ENCODE measurements around a stretch of chr10.

GRCh38 chr10:124380865-124381635, 37.7 kb downstream of the OAT start:
- RAMPAGE, long total RNA, result no peak
- RRBS, result no CpG with 5 or more reads among the region's 20 CpGs

DNA sequence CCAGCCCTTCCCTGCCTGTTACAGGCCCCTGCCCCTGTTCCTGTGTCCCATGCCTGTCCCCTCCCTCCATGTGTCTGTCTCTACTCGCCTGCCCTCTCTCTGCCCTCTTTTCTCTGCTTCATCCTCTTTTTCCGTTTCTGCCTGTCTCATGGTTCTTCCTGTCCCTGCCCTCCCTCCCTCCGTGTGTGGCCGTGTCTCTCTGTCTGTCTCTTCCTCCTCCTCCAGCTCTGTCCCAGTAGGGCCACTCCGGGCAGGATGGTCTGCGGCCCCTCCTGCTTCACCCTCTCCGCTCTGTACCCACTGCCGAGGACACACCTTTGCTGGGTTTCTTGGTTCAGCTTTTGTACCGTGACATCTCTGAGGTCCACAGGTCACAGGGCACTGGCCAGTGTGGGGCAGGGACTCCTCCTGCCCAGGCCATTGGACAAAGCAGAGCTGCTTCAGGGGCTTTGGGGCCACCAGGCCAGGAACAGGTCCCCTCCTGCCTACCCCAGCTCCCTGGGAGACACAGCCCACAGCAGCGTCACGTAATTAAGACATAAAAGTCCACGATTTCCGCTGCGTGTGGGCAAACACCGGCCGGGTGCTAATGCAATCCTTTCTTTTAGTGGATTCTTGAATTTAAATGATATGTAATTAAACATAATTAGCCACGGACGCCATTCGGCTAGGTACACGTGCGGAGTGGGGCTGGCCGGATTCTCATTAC, 137.2 kb downstream of the FAM53B start:
- RAMPAGE, long total RNA, result no peak
- RRBS, result no CpG with 5 or more reads among the region's 22 CpGs

DNA sequence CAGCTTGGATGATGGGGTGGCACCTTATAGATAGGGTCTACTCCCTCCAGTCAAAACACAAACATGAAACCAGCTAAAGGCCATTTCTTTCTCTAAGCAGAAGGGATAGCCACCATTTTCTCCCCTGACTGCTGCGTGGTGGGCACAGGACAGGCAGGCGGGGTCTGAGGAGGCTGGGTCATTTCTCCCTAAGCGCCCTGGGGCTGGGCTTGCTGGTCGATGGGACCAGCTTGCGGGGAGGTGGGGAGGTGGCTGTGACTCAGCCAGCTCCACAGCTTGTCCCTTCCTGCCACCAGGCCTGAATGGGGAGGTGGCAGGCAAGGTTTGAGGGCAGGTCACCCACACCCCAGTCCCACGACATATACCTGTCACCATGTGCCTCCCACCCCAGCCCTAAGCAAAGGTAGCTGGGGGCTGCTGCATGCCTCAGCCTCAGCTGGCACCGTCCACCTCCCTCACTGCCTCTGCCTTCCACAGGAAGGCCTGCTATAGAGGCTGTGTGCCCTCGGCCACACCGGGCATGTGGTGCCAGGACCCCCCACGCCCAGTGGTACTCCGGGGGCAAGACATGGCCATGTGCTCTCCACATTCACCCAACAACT, 123.4 kb downstream of the FAM53B start:
- RAMPAGE, long total RNA, result no peak
- RRBS, result 100% methylated on average over 2 of the region's 11 CpGs

DNA sequence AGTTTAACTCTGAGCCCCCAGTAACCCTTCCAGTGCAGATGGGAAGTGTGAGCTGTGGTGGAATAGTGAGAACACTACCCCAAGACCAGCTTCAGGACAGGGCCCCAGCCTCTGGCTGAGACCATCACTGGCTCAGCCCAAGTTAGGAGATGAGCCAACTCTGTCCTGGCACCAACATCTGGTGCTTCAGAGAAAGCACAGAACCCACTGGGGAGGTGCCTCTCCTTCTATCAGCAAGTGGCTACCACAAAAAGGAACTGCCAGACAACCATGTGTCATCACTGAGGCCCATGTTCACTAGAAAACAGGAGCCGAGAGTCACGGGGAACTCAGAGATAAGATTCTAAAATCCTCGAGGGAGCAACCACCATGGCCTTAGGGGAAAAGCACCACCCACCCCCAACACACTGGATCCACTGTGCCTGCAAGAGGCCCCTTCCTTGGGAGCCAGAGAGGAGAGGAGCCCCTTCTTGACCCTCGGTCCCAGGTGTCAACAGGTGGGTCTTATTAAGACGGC, 102.8 kb downstream of the FAM53B start:
- RAMPAGE, long total RNA, result no peak
- RRBS, result no CpG with 5 or more reads among the region's 5 CpGs

DNA sequence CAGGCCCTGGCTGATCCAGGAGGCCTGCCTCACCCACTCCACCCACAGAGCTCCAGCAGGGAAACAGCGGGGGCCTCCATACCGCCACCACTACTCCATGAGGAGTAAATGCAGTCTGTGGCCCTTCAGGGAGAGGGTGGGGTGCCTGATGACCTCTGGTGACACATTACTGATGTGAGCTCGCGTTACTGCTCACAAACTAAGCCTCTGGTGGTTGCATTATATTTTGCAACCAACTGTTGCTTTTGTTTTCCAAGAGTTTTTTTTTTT, 72.7 kb downstream of the FAM53B start:
- RAMPAGE, long total RNA, result no peak
- RRBS, result no CpG with 5 or more reads among the region's 4 CpGs

DNA sequence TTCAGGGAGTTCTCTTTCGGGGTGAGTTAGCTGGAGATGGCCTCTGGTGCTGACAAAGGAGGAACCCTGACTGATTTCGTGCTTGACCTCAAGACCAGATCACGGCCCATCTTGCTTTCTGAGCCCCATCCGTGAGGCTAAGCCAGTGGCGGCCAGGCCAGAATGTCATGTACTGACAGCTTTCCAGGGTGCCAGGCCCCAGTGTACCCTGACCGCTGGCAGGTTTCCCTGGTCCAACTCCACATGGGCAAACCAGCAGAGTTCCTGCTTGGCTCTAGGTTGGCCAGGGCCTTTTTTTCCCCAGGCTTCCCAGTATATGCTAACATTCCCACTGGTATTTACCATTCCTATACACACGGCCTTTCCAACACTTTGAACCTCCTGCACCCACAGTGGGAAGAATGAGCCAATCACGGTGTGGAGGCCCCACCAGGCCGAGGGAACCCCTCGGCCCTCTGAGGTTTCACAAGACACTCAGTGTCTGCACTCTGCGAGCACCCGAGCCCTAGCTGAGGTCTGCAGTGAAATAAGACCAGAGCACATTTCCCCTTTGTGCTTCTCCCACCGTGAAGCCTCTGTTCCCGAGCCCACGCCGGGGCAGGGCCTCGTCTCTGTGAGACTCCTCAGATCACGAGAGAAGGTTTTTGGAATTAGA, 44.1 kb downstream of the FAM53B start:
- RAMPAGE, long total RNA, result no peak
- RRBS, result no CpG with 5 or more reads among the region's 18 CpGs

GRCh38 chr10:124709566-124710201, 34.5 kb downstream of the FAM53B start:
- RAMPAGE, long total RNA, result no peak
- RRBS, result no CpG with 5 or more reads among the region's 14 CpGs

GRCh38 chr10:124717999-124719118, 25.8 kb downstream of the FAM53B start:
- RAMPAGE, long total RNA, result no peak
- RRBS, result no CpG with 5 or more reads among the region's 16 CpGs

GRCh38 chr10:124736276-124737179, 7.7 kb downstream of the FAM53B start:
- RAMPAGE, long total RNA, result no peak
- RRBS, result 74% methylated on average over 3 of the region's 17 CpGs

DNA sequence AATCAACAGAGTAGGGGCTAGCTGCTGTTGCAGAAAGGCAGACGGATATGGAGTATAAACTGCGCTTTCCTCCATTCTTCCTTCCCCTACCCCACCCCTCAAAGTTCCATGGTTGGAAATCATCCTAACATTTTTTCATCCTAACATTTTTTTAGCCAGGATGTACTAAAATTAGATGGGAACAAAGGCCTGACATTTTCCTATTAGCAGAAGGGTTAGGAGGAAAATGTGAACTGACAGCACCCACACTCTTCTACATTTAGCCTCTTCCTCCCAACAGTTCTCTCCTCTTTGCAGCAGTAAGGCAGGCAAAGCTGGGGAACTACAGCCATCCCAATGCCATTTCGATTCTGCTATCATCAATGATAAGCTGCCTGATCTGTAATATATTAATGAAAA, 11.4 kb upstream of the FAM53B start:
- RAMPAGE, long total RNA, result no peak
- RRBS, result no CpG with 5 or more reads among the region's 3 CpGs

- RAMPAGE, long total RNA, result no peak
- RRBS, result under 1% methylated on average over 11 of the region's 38 CpGs
These were observed 561 bp downstream of the ABRAXAS2 start for GRCh38 chr10:124802007-124802752.

GRCh38 chr10:124903033-124903628, 38.8 kb upstream of the ZRANB1 start:
- RAMPAGE, long total RNA, result no peak
- RRBS, result no CpG with 5 or more reads among the region's 3 CpGs

GRCh38 chr10:124959585-124960282, 17.8 kb downstream of the ZRANB1 start:
- RAMPAGE, long total RNA, result no peak
- RRBS, result no CpG with 5 or more reads among the region's 3 CpGs

GRCh38 chr10:125037234-125037514, 9.3 kb upstream of the CTBP2 start:
- RAMPAGE, long total RNA, result no peak
- RRBS, result no CpG with 5 or more reads among the region's 3 CpGs

GRCh38 chr10:125062378-125062618, 34.4 kb upstream of the CTBP2 start:
- RAMPAGE, long total RNA, result no peak
- RRBS, result no CpG with 5 or more reads among the region's 11 CpGs

DNA sequence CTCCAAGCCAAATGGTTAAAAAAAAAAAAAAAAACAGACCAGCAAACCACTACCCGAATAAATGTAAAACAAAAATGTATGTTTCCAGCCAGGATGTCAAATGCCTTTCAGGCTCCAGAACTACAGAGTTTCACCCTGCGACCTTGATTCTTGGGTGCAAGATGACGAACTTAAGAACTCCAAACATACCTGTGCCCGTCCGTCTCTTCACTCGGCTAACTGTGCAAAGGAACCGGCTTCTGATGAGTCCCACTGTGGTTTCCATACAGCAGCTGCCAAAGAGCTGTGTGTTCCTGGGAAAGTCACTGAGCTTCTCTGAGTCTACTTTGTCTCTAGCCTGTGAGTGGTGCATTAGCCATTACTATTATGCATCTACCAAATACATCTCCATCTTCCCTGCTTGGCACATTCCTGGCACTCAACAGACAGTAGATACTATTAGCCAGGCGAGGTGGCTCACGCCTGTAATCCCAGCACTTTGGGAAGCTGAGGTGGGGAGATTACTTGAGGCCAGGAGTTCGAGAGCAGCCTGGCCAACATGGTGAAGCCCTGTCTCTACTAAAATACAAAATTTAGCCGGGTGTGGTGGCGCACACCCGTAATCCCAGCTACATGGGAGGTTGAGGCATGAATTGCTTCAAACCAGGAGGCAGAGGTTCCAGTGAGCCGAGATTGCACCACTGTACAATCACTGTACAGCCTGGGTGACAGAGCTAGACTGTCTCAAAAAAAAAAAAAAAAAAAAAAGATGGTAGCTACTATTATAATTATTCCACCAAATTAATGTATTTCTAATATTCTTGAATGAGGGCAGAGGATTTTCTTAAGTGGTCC, 111.0 kb upstream of the CTBP2 start:
- RAMPAGE, long total RNA, result no peak
- RRBS, result no CpG with 5 or more reads among the region's 14 CpGs

DNA sequence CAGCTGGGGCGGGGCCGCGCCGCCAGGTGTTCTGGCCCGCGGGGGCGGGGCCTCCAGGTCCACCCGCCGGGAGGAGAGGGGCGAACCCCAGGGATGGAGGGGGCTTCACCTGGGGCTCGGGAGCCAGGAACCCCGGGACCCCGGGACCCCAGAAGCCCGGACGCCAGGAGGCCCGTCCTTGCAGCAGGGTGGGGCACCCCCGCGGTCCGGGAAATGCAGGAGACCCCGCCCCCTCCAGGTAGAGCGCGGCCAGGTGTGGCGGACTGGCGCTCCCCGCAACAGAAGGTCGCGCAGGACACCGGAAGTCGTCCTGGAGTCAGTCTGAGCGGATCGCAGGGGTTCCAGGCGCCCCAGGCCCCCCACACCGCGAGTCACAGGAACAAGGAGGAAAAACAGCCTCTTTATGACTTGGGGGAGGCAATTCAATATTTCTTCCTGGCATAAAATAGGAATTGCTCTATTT, 124.3 kb upstream of the CTBP2 start:
- RAMPAGE, long total RNA, result no peak
- RRBS, result 5% methylated on average over 16 of the region's 34 CpGs

GRCh38 chr10:125337105-125337607, 309.3 kb upstream of the CTBP2 start:
- RAMPAGE, long total RNA, result no peak
- RRBS, result no CpG with 5 or more reads among the region's 4 CpGs

- RAMPAGE, long total RNA, result no peak
- RRBS, result no CpG with 5 or more reads among the region's 14 CpGs
These were observed 164.0 kb downstream of the FANK1 start for GRCh38 chr10:126060063-126061004.

DNA sequence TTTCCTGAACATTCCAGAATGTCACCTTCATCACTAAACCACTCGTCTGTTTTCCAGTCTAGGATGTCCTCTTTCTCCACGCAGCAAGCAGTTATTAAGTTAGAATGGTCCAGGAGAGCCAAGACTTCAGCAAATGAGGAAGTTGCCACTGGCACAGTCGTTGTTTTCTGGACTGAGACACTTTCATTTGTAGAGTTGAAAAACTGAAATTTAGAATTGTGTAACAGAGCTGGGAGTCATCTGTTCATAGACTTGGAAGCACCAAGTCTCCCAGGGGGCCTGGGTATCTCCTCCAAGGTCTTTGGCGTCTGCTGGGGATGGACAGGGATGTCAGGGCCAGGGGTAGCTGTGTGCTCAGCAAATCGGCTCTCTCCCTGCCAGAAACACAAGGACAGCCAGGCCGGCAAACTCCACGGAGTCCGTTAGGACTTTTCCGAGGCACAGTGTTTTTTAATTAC, 208.4 kb downstream of the FANK1 start:
- RAMPAGE, long total RNA, result no peak
- RRBS, result no CpG with 5 or more reads among the region's 9 CpGs

All from kidney epithelial cell (primary cell).